Colic lymph node (tissue), 1 donor: ENCODE measurements around the gene CLDN19.

- PRO-cap: no peak
Observed at GRCh38 chr1:41709171-41709748, 209.5 kb downstream of the HIVEP3 start.

DNA sequence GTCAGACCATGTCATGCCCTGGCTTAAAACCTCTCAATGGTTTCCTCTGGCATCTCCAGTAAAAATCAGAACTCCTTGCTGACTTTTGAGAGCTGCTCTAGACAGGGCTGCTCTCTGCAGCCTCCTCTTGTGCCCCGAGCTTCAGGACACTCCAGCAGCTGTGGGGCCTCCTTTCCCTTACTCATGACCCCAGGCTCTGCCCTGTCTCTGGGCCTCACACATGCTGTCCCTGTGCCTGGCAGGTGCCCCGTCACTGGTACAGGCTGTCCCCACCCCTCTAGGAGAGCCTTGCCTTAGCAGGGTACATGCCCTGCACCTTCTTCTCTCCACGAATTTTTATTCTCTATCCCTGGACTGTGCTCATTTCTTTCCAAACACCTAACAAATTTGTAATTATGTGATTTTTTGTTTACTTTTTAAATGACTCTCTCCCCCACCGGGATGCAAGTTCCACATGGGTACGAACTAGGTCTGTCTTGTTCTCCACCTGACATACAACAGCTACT, 43.2 kb downstream of the HIVEP3 start:
- PRO-cap: no peak

- PRO-cap: no peak
Observed at GRCh38 chr1:42021763-42022719, 103.3 kb upstream of the HIVEP3 start.

- PRO-cap: no peak
Observed at GRCh38 chr1:42214562-42214929, 50.0 kb upstream of the GUCA2A start.

DNA sequence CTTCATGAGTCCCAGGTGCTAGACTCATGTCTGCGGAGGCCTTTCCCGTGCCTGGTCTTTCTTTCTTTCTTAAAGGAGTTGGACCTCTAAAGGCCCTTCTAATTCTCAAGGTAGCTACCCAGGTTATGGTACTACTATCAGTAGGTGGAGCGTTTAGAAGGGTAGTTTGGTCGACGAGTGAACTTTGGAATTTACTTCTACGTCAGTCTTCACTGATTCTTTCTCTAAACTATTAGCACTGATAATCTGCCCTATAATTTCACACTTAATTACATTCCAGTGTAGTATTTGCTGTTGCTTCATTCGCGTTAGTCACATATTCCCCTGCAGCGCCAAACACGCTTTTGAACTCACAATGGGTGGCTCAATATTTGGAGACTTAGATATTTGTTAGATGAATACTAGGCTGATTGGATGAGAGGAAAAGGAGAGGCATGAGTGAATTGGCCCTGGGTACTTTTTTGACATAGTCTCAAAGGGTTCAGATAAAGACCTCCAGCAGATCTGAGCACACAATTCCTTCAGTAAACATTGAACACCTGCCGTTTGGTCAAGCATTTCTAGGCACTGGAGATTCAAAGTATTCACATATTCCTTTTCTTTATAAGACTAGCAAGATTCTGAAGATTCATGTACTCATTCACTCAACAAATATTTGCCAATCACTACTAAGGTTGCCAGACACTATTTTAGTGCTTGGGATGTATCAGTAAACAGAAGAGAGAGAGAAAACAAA, 884 bp upstream of the FOXJ3 start:
- PRO-cap: no peak

DNA sequence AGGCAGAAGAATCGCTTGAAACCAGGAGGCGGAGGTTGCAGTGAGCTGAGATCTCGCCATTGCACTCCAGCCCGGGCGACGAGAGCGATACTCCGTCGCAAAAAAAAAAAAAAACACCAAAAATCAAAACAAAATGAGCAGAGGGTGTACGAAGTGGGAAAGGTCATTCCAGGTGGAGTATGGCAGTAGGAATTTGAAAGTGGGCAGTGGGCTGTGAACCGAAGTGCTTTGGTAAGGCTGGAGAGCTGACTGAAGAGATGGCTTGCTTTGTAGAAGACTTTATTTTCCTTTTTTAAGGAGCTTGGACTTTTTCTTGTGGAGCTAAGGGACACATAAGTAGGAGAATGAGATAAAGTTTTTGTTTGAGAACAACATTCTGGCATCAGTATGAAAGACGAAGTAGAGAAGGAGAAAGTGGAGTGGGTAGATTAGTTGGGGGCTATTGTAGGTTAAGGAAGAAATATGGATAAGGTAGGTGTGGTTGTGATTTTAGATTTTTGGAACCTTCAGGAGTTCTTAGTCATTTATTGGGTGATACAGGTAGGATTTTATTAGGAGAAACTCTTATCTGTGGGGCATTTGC, 1.6 kb downstream of the PPCS start:
- PRO-cap: no peak

DNA sequence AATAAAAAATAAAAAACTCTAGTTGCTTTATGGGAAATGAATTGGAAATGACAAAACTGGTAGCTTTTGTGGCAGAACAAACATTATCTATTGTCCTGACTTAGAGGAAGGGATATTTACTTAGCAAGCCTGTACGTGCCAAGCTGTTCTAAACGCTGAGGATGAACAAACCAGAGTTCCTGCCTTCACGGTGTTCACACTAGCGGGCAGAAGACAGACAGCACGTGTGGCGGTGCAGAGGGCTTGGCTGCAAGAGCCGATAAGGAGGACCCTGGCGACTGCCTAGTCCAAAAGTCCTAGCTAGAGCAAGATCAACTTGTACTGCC, 413 bp upstream of the PPIH start:
- PRO-cap: no peak

DNA sequence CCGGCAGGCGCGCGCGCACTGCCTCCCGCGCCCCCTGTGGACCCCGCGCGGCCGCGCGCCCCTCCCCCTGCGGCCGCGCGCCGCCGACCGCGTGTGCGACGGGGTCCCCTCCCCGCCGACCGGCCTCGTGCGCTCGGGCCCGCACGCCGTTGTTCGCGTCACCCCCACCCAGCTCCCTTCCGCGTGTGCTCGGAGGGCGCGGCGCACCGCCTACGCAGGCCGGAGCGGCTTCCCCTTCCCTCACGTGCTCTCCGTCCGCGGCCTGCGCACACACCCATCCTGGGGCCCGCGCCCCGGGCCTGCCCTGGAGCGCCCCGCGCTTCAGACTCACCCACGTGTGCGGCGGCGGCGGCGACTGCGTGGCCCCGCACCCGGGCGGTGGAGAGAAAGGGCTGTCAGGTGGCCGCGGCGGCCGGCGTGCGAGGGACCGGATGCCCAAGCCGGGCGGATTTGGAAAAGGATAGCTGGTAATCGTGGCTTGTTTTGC, 724 bp downstream of the YBX1 start:
- PRO-cap: bidirectional peak, plus-strand start at position 277 of the sequence, minus-strand start at position 151 of the sequence

- PRO-cap: no peak
Observed at GRCh38 chr1:42739817-42740527, at the start of gene CLDN19. Gene CLDN19 (minus strand): TSS chr1:42740236.

DNA sequence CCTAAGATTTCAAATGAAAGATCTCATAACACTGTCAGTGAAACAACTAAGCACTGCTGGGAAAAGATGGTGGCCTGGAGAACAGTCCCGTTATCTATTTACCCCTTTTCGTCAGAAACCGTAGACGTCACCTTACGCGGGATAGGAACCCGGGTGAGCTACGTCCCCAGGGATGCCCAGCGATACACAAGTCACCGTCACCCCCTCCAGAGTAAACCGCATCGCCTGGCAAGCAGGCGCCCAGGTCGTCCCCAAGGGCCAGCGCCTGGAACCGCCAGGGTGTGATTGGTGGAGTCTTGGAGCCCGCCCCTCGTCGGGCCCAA, 34.7 kb downstream of the SLC2A1 start:
- PRO-cap: bidirectional peak, plus-strand start outside the sequence, minus-strand start at position 218 of the sequence

DNA sequence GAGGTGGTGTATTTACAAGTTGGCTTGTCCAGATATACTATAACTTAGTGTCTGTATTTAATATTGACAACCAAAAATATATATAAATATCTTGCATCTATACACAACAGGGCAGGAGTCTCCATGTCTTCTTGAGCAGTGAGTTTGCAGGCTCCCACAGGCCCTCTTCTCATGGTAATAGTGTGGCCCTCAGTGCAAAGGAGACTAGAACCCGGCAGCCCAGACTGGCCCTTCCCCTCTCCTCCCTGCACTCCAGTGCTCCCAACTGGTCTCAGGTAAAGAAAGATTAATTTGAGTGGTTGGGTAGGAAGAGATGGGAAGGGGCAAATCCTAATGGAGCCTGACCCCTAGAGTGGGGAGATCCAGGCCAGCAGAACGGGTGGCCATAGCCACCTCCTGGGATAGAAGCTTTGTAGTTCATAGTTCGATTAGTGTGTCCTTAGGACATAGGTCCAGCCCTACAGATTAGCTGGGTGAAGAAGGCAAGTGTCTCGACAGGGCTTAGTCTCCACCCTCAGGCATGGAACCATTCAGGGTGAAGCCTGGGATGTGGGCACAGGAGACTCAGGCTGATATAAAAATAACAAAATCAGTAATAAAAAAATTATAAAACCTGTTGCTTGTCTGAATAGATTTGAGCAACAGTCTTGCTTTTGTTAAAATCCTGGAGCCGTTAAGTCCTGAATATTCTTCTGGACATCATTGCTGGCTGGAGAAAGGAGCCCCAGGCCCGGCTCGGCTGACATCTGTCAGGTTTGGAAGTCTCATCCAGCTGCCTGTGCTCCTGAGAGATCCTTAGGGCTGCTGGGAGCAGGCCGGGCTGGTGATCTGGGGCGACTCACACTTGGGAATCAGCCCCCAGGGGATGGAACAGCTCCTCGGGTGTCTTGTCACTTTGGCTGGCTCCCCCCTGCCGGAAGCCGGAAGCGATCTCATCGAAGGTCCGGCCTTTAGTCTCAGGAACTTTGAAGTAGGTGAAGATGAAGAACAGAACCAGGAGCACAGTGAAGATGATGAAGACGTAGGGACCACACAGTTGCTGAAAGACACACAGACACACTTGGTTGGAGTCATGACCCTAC, 32.1 kb downstream of the SLC2A1 start:
- PRO-cap: no peak

GRCh38 chr1:42934630-42935779, 23.7 kb downstream of the SLC2A1 start:
- PRO-cap: no peak

- PRO-cap: unidirectional peak, minus-strand start at chr1:42938368
Observed at GRCh38 chr1:42937764-42938725, 20.6 kb downstream of the SLC2A1 start.

GRCh38 chr1:42941636-42942443, 16.8 kb downstream of the SLC2A1 start:
- PRO-cap: no peak

DNA sequence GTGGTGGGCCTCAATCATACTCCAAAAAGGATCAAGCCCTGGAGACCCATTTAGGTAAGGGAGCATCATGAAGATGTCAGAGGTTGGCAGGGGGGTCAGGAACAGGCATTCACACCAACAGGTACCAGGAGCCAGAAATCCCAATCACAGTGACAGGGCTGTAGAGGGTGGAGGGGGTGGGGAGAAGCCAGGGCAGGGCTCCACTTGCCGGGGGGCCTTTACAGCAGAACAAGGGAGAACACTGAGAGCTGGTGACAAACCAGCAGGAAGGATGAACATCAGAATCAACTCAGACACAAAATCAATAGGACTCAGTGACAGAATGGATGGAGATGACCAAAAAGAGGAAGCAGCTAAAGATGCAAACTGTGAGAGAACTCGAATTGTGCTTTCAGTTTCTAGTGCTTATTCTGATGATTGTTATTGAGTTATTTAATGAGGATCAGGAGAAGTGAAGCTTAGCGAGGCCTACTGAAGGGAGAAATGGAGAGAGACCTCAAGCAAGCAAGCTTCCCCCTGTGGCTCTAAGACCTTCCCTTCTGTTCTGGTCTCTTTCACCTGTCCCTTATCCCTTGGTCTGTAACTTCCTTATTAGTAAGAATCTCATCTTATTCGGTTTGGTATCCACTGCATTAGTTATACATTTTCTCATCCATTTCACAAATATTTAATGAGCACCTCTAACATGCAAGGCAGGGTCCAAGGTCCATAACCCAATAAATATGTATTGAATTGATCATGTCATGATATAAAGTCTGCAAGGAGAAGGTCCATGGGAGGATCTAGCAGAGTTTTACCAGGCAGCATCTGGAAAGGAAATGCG, 30.3 kb upstream of the TMEM125 start:
- PRO-cap: no peak

- PRO-cap: no peak
Observed at GRCh38 chr1:43250296-43250909, 19.4 kb upstream of the TMEM125 start.

GRCh38 chr1:43279878-43281088, 5.1 kb downstream of the C1orf210 start:
- PRO-cap: no peak

- PRO-cap: no peak
Observed at GRCh38 chr1:43302223-43302559, 1.4 kb downstream of the TIE1 start.

- PRO-cap: no peak
Observed at GRCh38 chr1:43303784-43304160, 3.0 kb downstream of the TIE1 start.

DNA sequence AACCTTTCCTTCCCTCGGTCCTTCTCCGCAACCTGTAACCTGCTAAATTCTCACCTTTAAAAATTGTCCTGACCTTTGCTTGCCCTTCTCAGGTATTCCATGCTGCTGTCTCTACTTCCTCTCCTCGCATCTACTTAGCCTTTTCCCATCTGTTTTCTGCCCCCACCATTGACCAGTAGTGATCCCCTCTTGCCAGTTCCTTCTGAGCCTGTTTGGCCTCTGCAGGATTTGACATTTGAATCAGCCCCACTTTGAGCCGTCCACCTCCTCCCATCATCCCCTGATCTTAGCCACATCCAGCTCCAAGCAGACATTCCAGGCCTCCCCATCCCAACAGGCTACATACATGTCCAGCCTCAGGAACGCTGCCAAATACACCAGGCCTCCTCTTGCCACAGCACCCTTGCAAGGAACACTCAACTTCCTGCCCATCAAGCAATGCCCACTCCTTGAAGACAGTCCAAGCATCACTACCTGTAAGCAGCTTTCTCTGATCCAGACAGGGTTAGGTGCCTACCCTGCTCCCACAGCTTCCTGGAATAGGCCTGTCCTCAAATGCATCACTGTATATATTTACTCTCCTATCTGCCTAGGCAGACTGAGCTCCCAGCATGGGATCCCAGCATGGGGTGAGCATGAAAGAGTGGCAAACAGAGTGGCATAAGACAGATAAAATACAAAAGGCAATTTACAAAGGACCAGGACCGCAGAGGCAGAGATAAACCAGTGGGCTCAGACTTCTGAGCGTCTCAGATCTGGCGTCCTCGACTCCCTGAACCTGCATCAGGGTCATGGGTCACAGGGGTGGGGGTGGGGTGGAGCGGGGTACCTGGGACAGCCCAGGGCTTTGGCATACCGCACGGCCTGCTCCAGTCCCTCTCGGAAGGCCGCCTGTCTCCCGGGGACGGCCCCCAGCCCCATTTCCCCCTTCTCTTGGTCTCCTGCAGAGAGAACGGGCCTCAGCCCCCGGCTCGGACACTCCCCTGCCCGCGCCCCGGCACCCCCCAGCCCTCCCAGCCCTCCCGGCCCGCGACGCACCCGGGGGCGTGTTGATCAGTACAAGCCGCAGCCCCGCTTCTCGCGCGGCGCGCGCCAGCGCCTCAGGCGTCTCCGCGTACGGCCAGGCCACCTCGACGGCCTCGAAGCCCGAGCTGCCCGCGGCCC, 792 bp downstream of the HYI start:
- PRO-cap: unidirectional peak, plus-strand start at position 445 of the sequence; unidirectional peak, plus-strand start at position 1,040 of the sequence